Mesenchymal stem cell of Wharton's jelly (primary cell): ENCODE data around the gene LCORL.

GRCh38 chr4:17870177-17870690 lies 59.5 kb downstream of the NCAPG start:
- CAGE, long polyA plus RNA, result no peak

DNA sequence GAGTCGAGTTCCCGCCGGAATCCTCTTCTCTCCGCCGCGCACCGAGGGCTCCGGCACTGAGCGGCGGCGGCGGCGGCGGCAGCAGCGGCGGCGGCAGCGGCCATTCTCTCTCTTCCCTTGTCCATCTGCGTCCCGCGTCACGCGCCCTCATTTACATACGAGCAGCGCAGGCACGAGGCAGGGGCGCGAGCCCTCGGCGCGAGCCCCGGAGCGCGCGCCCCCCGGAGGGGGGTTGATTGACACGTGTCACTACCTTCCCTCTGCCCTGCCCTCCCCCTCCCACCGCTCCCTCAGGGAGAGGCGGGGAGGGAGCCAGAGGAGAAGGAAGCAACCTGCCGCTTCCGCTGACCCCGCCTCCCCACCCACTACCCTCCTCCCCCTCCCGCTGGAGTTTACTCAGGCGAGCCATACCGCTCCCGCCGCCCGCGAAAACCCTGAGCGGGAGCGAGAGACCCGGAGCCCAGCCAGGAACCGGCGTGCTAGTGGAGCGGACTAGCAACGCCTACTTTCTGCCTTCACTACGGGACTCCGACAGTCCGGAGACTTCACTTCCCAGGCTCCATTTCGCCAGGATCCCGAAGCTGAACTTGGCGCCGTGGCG lies at the start of gene LCORL:
LCORL (minus strand) TSS at position 129 of the 601 bp plus-strand sequence.
- CAGE, long polyA plus RNA, result no peak

DNA sequence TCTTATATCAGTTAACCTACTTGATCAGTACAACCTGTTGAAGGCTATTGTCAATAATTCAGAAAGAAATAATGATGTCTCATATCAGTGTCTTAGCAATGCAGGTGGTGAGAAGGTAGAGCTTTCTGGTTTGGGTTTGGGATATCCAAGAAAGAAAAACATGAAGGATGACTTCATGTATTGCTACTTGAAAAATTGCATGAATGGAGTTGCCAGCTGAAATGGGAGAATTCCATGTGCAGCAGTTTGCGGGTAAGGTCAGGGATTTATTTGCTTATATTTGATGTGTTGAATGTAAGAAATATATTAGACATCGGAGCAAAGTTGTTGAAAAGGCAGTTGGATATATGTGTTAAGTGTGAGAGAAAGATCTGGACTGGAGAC lies 552.5 kb upstream of the LCORL start:
- CAGE, long polyA plus RNA, result no peak

DNA sequence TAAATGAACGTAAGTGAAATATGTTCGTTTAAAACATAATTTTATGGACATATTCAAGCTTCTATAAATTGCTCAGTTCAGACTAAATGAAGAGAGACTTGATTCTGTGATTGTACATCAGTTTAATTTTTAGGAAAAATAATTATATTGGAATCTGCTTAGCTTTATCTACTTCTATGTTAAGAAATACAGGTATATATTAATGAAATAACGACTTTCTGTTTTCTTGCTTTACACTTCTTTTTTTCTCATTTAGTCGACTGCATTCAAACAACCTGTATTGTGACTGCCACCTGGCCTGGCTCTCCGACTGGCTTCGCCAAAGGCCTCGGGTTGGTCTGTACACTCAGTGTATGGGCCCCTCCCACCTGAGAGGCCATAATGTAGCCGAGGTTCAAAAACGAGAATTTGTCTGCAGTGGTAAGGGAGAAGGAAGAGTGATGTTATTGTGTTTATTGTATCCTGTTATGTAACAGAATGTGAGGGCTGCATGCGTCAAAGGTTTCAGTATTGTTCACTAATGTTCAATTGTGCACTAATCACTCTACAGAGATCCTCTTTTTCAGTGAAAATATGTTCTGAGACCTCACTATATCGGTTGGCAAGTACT lies 211.6 kb upstream of the PACRGL start:
- CAGE, long polyA plus RNA, result no peak

DNA sequence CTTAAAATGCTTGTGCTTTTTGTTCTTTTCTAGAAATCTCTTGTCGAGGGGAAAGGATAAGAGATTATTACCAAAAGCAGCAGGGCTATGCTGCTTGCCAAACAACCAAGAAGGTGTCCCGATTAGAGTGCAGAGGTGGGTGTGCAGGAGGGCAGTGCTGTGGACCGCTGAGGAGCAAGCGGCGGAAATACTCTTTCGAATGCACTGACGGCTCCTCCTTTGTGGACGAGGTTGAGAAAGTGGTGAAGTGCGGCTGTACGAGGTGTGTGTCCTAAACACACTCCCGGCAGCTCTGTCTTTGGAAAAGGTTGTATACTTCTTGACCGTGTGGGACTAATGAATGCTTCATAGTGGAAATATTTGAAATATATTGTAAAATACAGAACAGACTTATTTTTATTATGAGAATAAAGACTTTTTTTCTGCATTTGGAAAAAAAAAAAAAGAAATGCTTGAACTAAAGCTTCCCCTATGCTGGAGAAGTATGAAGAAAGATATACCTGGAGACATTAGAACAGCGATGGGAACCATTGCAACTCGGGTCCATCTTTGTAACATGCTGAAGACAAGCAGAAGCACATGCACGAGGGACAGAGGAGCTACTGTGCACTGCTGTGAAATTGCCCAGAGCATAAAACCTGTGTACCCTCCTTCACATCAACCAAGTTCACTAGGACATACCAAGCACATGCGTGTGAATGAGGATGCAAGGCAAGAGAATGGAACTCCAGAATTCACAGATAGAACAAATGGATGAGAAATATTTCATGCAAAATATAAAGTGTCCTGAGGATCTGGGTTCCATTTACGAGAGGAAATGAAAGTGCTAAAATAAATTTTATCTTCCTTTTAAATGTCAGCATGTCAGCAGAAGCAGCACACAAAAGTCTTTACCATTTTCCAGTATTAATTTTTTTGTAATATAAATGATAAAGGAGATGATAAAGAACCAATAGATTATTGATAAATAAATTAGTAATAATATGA lies 81.2 kb upstream of the PACRGL start:
- CAGE, long polyA plus RNA, result no peak

DNA sequence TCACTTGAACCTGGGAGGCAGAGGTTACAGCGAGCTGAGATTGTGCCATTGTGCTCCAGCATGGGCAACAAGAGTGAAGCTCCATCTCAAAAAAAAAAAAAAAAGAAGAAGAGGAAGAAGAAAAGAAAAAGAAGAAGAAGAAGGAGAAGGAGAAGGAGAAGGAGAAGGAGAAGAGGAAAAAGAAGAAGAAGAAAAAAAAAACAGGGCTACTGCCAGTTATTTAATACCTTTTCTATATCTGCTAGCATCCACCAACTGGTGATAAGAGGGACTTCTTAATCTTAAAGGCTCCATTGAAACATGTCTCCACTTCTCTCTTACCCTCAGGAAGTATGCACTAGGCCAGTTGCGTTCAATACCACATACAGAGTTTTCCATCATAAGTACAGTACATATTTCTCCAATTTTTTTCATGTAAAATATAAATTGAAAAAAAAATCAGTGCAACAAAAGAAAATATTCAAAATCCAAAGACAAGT lies 228.7 kb downstream of the KCNIP4 start:
- CAGE, long polyA plus RNA, result no peak

GRCh38 chr4:22398640-22399440 lies 117.0 kb downstream of the ADGRA3 start:
- CAGE, long polyA plus RNA, result no peak

- CAGE, long polyA plus RNA, result no peak
Observed at GRCh38 chr4:22399441-22400089, 116.3 kb downstream of the ADGRA3 start.

GRCh38 chr4:22434881-22435418 lies 80.9 kb downstream of the ADGRA3 start:
- CAGE, long polyA plus RNA, result no peak

DNA sequence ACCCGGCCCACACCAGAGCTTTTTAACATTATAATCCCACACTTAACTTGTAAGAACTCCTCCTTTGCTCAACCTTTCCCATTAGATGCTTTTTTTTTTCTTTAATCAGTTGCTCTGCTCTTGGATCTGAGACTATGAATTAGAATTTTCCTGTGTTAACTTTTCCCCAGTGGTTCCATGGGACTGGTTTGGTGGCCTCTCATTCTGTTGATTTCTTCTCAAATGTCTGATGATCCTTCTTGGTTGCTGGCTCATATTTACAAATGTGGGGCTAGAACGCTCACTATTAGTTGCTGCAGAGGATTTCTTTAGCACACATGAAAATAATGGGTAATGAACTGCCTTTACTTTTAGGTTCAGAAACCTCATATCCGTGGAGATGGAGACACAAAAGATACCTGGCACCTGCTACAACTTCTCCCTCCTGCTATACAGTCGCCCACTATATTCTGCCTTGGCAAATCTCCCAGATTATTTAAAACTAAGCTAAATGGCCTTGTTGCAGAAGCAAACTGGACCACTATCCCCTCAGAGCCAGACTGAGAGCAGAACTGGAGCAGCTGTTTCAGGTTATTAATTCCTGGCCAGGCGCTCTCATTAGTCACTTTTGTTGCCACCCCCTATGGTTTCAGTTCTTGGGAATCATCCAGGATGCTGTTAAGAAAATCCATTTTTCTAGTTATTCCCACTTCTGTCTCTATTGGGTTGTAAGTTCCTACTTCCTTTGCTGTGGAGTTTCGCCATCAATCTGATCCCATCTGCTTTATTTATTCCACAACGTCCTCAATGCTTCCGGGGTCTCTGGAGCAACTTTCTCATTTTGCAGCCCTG lies 30.3 kb downstream of the ADGRA3 start:
- CAGE, long polyA plus RNA, result no peak

- CAGE, long polyA plus RNA, result no peak
Observed at GRCh38 chr4:22490759-22491033, 25.2 kb downstream of the ADGRA3 start.

DNA sequence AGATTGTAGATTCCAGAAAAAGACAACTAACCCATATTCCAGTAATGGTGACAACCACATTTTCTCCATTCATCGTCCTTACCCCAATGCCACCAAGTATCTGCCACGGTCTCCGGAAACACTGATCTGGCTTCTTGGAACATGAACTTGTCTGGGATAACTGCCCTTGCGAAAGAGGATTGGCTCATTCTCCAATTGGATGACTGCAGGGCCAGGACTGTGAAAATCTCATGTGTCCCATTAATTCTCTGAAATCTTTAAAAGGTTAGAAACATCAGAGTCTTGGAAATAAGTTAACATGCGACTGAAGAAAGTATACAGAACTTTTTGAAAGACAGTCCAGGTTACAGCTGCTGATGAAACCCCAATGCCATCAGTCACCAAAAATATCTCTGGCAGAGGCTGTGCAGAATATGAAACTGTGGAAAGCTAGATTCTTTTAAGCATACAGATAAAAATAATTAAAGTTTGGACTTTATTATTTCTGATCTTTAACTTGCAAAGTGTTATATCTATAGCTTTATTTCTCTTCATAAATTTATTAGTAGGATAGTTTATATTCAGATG lies 496.9 kb downstream of the PPARGC1A start:
- CAGE, long polyA plus RNA, result no peak

DNA sequence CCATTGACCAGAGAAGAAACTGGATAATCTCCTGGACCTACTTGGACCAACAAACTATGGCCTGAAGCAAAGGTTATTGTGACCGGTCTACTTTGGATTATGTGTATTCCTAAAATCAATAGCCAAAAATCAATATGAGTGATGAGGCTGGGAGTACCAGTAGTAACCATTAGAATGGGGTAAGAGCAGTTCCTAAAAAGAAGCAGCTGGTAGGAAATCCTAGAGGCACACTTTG lies 249.3 kb downstream of the PPARGC1A start:
- CAGE, long polyA plus RNA, result no peak

DNA sequence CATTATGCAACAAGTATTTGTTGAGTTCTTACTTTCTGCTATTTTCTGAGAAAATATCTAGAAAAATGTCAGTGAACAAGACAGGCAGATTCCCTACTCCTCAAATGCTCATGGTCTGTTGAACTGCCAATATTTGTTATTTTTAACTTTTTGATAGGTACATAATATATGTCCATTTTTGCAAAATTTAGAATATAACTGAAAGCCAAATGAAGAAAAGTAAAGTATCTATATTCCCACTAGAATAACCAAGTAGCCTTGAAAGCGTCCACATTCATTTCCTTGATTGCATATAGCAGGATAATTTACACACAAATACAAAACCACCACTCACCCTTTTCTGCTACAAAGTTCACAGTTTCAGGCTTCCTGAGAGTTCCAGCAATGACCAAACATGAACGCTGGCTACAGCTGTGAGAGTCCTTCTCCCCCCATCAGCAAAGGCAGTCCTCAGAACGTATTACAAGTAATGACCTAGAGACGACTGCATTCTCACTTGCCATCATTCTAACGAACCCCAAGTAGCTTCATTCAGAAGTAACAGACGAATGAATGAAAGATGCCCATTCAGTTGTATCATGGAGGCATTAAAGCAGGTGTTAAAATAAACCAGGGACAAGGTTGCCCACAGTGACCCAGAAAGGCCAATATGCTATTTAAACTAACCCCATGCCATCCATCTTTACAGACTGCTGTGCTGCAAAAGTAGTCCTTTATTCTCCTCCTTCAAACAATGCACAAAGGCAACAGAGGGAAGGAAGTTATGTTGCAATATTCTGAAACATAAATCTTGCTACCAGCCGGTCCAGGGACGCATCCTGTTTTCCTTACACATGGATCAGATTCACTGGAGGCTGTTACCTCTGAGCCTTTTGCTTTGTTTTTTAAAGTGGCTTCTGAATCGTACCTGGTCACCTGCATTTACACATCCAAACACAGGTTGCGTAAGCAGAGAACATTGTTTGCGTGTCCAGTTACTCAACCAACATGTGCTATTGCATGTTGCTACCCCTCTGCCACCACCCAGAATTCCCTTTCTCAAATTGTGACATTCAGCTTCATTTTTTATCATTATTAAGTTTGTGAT lies 9.1 kb downstream of the PPARGC1A start:
- CAGE, long polyA plus RNA, result no peak

GRCh38 chr4:23882031-23882539 lies 7.8 kb downstream of the PPARGC1A start:
- CAGE, long polyA plus RNA, result no peak

GRCh38 chr4:24007873-24008382 lies 118.1 kb upstream of the PPARGC1A start:
- CAGE, long polyA plus RNA, result no peak

GRCh38 chr4:24320881-24321618 lies 263.3 kb downstream of the DHX15 start:
- CAGE, long polyA plus RNA, result no peak

DNA sequence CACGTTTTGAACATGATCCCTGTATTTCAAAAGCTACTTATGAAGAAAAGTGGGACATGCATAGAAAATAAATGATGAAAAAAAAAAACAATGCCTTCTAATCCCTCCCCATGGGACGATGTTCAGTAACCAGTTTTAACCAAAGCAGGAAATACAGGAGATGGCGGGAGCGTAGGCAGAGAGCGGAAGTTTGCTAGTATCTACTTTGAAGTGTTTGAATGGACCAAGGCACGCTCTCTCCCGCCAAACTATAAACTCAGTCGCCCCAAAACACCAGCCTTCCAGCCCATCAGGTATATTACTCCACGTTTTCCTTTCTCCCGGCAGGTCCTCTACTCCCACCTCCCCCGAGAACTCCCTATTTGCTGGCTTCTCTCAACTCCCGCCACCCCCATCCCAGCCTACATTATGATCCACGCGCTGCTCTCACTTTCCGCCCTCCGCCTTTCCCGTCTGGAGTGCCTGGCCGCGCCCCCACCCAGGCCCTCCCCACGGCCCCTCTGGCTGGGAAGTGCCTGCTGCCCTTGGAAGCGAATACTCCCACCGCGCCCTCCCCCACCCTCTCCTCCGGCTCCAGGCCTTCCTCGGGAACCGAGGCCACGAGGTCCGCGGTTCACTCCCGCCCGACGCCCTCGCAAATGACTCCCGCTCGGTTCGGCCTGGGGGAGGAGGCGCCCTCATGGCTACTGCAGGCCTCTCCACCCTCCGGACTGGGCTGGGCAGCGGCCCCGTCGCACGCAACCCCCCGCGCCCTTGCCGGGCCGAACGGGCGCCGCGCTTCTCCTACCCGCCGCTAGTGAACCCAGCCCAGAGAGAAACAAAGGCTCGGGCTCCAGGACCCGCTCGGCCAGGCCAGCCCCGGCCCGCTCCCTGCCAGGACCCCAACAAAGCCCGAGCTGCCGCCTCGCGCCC lies 701 bp downstream of the DHX15 start:
- CAGE, long polyA plus RNA, result no peak

- CAGE, long polyA plus RNA, result no peak
Observed at GRCh38 chr4:24597834-24598517, 13.6 kb upstream of the DHX15 start.

DNA sequence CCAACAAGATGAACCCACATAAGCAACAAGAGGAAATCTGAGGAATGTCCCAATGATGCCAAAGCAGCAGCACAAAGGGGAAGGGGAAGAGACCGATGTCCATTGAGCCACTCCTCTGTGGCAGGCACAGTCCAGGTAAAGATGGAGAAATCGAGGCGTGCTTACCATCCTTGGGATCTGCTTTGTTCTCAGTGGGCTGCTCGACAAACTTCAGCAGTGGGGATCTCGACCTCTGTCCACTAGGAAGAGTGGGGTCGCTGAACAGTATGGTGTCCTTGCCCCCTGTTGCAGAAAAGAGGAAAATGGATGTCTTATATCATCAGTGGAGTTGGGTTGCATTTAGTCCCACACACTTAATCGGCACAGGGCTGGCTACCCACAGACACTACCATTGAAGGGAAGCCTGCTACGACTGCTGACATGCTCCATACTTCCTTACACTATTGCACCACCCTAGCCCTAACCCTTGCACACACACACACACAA lies 24.4 kb downstream of the SOD3 start:
- CAGE, long polyA plus RNA, result no peak